Anterior vena cava (tissue), 1 donor: ENCODE data around the gene XPR1.

GRCh38 chr1:179564513-179564954, 11.2 kb downstream of the NPHS2 start:
- PRO-cap = no peak

DNA sequence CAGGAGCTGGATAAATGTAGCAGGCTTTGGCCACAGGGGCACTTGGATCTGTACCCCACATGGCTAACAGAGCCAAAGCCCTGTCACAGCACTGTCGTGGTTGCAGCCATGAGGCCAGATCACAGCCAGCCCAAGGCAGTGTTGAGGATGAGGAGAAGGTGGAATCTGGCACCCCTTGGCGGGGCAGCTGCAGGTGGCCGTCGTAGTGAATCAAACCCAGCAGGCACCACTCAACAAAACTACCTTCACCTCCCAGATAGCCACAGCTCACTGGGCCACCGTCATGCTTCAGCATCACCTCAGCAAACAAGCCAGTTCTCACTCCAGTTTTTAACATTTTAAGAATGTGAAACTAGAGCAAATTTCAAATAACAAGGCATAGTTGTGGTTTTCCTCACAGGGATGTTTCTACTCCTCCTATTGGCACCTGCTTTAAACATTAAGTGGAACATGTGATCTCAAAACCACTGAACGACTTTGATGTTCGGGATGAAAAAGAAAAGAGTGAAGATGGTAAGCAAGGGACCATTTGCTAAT, 45.7 kb downstream of the TOR1AIP2 start:
- PRO-cap = no peak

- PRO-cap = no peak
These were observed 31.7 kb downstream of the TOR1AIP2 start for GRCh38 chr1:179845632-179846622.

- PRO-cap = no peak
These were observed 692 bp downstream of the TOR1AIP1 start for GRCh38 chr1:179882881-179883072.

- PRO-cap = no peak
These were observed 35.9 kb downstream of the CEP350 start for GRCh38 chr1:179990433-179990919.

- PRO-cap = no peak
These were observed 42.0 kb downstream of the CEP350 start for GRCh38 chr1:179996335-179997194.

DNA sequence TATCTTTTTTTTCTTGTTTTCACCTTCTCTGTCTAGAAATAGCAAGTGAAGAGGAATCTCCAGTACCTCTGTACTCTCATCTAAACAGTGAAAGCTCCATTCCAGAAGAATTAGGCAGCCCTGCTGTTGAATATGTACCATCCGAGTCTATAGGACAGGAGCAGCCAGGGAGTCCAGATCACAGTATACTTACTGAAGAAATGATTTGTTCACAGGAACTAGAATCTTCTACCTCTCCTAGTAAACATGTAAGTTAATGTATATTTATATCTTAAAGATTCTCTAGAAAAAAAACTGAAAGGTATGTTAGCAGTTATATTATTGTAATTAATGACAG, 76.3 kb upstream of the QSOX1 start:
- PRO-cap = no peak

- PRO-cap = no peak
These were observed 23.1 kb upstream of the QSOX1 start for GRCh38 chr1:180131422-180132099.

DNA sequence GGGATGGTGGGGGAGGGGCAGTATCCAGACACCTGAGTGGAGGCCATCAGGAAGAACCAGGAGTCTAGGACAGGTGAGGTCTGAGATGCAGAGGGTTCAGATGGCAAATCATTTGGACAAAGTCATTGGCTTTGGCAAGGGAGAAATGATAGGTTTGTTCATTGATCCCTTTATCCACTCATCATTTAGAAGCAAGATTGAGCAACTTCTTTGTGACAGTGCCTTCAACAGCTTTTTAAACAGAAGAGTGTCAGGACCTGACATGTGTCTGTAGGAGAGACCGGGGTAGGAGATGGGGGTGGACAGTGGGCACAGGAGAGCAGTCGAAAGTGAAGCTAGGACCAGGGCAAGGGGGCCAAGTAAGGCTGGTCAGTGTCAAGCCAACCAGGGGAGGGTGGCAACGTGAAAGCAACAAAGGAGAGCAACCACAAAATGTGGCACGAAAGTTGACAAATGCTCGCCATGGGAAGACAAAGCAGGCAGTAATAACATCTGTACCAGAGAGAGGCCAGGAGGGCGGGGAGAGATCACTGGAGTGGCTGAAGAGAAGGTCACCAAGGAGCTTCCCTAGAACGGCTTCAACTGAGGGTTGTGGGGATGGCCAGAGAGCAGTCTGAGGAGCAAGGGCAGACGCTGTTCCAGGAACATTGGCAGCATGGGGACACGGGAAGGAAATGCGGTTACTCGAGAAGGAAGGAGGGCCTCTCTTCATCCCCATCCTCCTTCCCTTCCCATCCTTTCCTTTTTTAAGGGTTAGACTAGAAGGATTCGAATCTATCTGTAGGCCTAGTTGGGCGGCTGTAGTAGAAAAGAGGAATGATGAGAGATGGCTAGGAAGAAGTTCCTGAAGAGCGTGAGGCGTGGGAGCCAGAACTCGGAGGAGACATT, 17.0 kb downstream of the QSOX1 start:
- PRO-cap = no peak

GRCh38 chr1:180175664-180176558, 21.2 kb downstream of the QSOX1 start:
- PRO-cap = no peak

DNA sequence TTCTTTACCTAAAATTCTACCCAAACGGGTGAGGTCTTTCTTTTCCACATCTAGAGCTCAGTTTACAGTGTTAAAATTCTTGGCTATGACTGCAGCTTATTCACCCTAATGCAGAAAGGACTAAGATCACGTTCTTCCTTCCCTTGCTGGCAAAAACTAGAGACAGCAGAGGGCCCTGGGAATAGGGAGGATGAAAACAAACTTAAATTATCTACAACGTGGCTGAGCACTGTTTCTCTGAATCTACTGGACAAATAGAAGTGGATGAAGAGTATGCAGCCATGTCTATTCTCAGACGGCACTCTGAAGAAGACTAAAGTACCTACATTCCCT, 40.2 kb upstream of the ACBD6 start:
- PRO-cap = no peak

DNA sequence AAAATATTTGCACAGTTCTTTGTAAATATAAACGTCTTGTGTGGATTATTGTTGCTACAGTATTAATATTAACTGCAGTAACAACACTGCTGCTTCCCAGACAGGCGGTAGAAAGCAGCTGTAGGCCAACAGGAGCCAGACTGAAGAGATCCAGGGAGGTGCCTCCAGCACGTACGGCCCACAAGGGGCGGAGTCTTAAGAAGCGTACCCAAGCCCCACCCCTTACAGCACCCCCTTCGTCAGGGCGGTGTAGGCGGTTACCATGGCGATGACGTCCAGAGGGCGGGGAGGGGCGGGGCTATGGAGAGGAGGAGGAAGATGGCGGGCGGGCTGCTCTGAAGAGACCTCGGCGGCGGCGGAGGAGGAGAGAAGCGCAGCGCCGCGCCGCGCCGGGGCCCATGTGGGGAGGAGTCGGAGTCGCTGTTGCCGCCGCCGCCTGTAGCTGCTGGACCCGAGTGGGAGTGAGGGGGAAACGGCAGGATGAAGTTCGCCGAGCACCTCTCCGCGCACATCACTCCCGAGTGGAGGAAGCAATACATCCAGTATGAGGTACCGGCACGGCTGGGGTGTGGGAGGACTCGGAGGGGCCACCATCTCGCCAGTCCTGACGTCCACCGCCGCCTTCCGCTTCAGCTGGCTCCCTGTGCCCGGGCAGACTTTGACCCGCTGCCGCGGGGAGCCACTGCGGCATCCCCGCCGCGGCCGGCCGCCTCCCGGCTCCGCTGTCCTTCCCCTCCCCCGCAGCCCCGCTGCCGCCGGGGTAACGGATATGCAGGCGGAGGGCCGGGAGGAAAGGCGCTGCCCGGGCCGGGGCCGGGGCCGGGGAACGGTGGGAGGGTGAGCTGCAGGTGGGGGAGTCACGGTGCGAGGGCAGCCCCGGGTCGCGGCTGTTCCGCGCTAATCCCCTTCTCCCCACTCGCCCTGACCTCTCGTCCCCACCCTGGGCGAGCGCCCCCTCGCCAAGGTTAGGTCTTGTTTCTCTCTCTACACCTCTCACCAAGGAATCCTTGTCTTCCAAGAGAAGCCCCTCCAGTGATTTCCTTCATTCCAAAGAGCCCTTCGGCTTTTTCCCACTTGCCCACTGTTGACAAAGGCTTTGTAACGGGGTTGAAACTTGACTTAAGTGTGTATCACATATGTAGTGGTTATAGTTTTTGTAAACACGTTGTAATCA, at the start of gene XPR1:
XPR1 (plus strand) TSS at position 301 of the 1,174 bp plus-strand sequence.
- PRO-cap = bidirectional peak, plus-strand start at position 301 of the sequence, minus-strand start at position 142 of the sequence

DNA sequence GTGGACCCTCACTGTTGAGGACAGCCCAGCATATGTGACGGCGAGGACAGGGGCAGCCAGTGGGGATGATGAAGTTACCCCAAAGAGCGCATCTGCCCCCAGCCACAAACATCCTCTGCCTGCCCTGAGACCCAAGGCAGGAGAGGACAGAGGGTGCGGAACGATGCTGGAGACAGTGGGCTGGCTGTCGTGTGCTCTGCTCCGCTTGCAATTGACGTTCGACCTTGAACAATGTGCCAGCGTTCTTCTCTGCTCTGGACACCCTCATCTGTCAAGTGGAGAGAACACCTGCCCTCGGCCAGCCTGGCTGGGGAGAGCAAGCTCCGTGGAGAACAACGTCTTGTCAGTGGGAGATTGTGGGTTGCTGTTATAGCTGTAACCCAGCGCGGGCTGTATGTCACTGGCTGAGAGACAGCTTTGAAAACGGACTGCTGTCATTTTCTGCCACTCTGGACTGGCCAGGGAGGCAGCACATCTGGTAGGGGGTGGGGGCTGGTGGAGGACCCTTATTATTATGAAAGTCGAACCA, 14.6 kb downstream of the KIAA1614 start:
- PRO-cap = no peak

- PRO-cap = no peak
These were observed 26.1 kb upstream of the IER5 start for GRCh38 chr1:181061862-181063321.

DNA sequence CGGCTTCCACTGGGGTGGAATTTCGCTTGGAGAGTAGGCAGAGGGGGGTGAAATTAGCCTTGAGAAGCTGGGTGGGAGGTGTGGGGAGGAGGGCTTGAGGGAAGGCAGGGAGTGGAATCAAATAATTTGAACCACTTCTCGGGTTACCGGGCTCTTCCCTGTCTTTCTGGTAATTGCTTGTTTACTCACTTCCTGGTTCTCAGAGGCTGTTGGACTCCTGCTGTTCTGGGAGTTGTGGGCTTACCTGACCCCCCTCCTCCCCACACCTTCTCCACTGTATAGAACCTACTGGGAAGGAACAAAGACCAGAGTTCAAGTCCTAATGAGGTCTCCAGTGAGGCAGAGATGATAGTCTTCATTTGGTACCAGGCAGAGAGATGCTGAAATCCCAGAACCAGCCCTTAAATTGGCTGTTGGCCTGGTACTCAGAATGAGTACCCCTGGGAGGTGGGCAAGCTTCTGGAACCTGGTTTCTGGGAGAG, 13.5 kb downstream of the IER5 start:
- PRO-cap = no peak

- PRO-cap = no peak
These were observed 17.3 kb downstream of the IER5 start for GRCh38 chr1:181105890-181106199.

DNA sequence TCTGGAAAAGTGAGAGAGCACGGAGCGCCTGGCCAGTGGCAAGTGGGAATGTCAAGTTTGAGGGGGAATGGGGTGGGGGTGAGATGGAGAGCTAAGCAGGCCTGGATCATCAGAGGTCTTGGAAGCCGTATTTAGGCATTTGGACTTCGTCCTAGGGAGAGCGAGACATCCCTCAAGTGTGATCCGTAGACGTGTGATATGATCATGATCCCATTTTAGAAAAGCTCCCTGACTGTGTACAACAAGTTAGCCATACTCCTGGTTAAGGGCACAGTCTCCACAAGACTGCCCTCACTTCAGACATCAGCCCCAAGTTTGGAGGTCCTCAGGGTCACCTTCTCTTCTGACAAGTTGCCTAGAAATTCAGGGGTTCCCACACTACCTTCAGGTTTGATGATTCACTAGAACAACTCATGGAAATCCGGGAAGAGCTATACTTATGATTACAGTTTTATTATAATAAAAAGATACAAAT, 59.4 kb downstream of the IER5 start:
- PRO-cap = no peak

- PRO-cap = no peak
These were observed 70.8 kb downstream of the IER5 start for GRCh38 chr1:181159289-181159789.

DNA sequence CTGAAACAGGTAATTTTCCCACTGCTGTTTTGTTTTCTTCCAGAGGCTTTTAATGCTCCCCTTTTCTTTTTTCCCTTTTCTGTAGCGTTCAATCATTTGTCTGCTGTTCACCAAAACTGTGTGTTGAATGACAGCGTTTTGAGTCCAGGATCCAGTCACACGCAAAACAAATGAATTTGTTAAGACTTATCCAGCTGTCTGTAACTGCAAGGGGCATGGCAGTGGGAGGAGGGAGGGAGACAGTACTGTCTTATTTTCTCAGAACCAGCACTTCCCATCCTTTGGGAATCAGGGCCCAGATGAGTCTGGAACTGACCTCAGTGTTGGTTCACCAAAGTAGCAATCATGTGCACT, 17.7 kb downstream of the CACNA1E start:
- PRO-cap = unidirectional peak, minus-strand start at position 79 of the sequence

DNA sequence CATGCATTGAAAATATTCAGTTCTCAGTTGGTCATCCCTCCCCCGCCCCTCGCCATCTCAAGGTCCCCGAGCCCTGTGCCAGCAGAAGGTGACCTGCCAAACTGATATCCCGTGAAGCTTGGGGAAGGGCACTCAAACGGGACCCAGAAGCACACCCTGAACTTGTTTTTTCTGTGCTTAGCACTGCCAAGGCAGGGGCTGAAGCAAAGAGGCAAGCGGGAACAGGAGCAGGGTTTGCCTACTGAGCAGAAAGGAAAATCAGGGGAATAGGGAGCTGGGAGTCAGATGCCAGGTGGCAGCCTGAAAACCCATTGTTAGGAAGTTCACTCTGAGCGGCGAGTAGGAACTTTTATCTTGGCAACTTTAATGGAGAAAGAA, 68.0 kb upstream of the ZNF648 start:
- PRO-cap = no peak